ENCODE measurements around a stretch of chr14.

DNA sequence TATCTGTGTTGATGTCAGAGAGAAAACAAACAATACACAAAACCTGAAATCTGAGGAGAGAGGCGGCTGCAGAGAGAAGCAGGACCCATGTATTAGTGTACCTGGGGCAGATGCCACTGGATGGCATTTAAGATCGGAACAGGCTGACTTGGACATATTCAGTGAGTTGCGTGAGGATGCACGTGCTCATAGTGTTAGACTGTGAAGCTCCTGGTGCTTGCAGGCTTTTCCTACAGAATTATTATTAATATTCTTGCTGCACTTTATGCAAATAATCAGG is 810.3 kb downstream of the TMEM121 start:
- CAGE, long polyA plus RNA = no peak
- RRBS = no CpG with 5 or more reads among the region's 4 CpGs

GRCh38 chr14:106470564-106470979 is 944.2 kb downstream of the TMEM121 start:
- CAGE, long polyA plus RNA = no peak
- RRBS = no CpG with 5 or more reads among the region's 2 CpGs

- CAGE, long polyA plus RNA = no peak
- RRBS = no CpG with 5 or more reads among the region's 38 CpGs
These were observed 1346.3 kb downstream of the TMEM121 start for GRCh38 chr14:106872311-106873445.

Measured in BJ (cell line).